ENCODE data around the gene ANAPC1.

DNA sequence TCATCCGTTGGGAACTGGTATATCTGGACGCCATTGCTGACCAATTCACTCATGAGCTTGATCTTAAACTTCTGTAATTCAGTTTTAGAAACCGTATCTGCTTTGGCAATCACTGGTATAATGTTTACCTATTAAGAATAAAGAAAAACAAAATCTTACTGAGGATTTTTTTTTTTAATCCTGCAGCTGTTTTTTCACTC is 46.0 kb downstream of the SEPTIN10 start:
- PRO-cap: no peak

- PRO-cap: unidirectional peak, plus-strand start at chr2:109612867; bidirectional peak, plus-strand start at chr2:109613087, minus-strand start at chr2:109612887; bidirectional peak, plus-strand start at chr2:109613376, minus-strand start at chr2:109613171
Observed at GRCh38 chr2:109612709-109613223, 1.0 kb downstream of the SEPTIN10 start.

- PRO-cap: no peak
Observed at GRCh38 chr2:109692143-109693016, 78.2 kb downstream of the SOWAHC start.

DNA sequence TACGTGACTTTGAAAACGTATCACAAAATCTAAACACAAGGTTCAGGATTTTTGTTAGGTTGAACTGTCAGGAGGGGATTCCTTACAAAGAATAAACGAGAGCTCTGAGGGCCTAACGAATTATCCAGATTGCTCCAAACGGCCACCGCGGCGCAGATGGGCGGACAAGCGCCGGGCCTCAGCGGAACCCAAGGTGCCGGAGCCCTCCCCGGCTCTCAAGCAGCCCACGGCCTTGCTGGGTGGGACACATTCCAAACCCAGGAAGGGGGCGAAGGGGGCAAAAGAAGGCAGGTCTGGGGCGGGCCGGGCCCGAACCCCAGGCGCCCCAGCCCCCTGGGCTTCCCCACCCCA is 285 bp downstream of the BUB1 start:
- PRO-cap: no peak

DNA sequence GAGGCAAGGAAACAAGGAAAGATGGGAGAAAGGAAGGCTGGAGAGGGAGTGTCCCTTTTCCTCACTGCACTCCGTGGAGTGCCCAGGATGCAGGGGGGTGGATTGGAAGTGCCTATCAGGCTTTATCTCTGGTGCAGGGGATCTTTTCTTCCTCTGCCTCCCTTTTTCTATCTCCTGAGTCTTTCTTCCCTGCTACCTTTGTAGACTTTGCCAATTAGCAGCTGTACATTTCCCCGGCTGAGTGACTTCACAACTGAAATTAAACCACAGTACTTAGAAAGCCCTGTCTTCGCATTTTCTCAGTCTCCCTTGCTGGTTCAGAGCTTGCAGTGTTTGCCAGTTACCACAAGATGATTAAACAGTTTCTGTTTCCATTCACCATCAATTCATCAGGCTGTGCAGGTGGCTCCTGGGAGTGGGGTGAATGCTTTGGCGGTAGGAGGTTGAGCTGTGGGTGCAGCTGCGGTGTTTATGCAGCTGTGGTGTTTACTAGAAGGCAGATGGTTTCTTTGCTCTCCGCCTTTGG is 16.0 kb downstream of the ACOXL start:
- PRO-cap: no peak

DNA sequence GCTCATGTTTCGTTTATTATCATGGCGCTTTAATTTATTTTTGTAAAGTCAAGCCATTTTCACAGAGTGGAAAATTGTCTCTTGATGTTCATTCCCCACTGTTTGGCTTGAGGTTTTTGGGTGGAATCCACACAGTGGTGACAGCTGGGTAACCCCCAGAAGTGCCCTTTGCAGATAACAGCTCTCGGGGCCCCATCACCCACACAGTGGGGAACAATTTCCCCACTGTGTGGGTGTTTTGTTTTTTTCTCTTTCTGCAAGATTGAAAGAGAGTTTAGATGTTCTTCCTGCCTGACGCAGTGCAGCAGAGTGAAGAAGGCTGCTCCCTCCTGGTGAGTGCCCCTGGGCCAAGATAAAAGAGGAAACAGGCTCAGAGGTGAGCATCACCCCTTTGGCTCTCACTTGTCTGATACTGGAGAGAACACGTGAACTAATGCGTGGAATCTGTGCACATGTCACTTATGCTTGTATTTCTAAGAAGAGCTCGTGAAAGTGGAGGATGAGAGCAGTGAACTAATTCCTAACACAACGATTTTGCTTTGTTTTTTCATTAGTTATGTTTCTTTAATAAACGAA is 114.7 kb downstream of the ACOXL start:
- PRO-cap: no peak

- PRO-cap: bidirectional peak, plus-strand start at chr2:111123287, minus-strand start at chr2:111123108
Observed at GRCh38 chr2:111123019-111123605, 2.4 kb downstream of the BCL2L11 start.

DNA sequence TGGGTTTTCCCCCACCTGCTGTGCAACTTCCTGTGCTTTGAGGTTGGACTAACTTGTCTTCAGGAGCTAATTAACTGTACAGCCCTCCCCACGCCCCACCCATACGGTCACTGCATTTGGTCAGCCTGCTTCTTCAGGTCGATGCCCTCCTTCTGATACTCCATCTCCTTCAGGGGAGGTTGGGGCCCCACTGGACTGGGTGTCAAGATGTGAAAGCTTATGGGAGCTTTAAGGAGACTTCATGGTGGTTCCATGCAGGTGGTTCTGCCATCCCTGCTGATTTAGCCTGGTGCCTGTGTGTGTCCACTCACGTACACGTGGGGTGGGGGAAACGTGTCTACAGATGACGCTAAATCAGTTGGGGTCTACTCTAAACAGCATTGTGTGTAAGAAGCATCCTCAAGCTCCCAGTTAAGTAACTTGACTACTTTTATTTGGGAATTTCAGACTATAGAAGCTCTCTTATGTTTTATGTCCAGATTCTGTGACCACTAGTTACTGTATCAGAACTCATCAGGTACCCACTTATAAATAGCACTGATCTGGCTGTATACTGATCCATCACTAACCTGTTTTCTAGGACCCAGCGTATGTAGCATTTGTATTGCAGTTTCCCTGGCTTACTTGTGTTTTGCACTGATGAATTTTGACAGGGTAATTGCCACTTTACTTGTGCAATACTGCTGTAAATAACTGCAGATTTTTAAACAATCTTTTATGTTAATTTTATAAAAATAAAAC is 47.1 kb downstream of the BCL2L11 start:
- PRO-cap: no peak

- PRO-cap: no peak
Observed at GRCh38 chr2:111697598-111698160, 186.3 kb downstream of the ANAPC1 start.

DNA sequence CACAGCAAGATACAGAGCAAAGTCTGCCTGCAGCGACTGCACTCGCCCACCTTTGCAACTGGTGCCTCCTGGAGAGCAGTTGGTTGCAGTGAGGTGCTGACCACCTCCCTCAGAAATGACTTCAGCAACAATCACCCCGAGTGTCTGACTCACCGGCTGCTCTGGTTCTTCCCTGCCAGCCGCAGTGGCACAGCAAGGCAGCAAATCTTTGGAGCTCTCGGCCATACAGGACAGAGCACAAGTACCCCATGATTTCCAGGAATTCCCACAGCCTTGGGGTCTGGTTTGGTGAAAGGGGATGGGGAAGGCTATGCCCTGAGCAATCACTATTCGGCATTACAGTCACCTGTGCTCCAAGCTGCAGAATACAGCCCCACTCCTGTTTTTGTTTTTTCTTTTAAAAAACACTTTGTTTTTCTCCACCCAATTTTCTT is 179.6 kb downstream of the ANAPC1 start:
- PRO-cap: no peak

DNA sequence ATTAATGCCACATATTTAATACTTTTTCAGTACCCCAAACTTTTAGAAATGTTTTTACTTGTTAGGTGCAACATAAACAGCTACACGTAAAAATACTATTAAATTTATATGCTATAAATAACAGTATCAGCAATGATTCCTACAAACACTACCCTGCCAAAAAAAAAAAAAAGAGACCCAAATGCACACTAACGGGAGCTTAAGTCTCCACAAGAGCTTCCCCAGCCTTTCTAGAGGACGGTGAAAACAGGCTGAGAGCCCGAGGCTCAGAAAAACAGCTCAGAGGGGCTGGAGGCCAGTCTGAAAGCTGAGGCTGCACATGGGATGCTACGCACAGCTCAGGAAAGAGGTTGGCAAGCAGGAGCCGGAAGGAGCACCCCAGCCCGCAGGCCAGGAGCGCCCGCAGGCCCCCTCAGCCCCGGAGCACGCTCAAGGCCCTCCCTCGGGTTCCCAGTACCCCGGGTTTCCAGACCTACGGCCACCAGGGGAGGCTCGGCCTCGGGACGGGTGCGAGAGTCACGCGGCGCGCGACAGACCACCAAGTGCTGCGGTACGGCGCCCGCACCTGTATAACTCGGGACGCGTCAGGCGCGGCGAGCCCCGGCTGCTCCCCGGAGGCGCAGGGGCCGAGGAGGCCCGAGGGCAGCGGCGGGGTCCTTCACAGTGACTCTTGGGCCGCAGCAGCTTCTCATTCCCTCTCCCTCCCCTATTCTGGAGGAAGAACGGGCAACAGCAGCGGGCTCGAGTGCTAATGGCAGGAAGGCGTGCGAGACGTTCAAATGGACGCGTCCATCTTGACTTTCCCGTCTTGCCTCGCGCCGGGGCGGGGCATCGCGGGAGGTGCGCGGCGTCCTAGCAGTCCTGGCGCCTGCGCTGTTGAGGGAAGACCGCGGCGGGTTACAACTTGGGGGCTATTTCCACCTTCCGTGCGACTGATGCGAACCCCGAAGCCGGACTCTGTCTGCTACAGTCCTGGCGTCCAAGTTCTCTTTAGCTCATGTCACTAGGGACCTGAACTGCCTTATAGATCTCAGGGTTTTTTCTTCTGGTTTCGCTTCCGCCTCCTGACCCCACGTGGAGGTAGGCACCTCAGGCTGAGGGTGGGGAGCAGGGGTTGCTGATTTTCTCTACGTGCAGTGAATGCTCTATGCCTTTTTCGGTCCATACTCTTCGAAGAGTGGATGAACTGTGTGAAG is at the start of gene ANAPC1:
Gene ANAPC1 (minus strand): TSS at position 817 of the 1,196 bp plus-strand sequence.
- PRO-cap: unidirectional peak, plus-strand start at position 330 of the sequence; bidirectional peak, plus-strand start at position 570 of the sequence, minus-strand start at position 571 of the sequence; bidirectional peak, plus-strand start at position 858 of the sequence, minus-strand start at position 796 of the sequence; bidirectional peak, plus-strand start at position 1,150 of the sequence, minus-strand start at position 1,042 of the sequence

DNA sequence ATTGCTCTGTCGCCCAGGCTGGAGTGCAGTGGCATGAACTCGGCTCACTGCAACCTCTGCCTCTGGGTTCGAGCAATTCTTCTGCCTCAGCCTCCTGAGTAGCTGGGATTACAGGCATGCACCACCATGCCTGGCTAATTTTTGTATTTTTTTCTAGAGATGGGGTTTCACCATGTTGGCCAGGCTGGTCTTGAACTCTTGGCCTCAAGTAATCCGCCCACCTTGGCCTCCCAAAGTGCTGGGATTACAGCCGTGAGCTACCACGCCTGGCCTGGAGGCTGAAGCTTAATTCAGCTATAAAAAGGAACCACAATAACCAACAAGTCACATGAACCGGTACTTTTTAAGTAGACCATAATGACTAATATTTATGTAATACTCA is 49.2 kb upstream of the TMEM87B start:
- PRO-cap: no peak

GRCh38 chr2:112031336-112032791 is 23.2 kb upstream of the TMEM87B start:
- PRO-cap: no peak

DNA sequence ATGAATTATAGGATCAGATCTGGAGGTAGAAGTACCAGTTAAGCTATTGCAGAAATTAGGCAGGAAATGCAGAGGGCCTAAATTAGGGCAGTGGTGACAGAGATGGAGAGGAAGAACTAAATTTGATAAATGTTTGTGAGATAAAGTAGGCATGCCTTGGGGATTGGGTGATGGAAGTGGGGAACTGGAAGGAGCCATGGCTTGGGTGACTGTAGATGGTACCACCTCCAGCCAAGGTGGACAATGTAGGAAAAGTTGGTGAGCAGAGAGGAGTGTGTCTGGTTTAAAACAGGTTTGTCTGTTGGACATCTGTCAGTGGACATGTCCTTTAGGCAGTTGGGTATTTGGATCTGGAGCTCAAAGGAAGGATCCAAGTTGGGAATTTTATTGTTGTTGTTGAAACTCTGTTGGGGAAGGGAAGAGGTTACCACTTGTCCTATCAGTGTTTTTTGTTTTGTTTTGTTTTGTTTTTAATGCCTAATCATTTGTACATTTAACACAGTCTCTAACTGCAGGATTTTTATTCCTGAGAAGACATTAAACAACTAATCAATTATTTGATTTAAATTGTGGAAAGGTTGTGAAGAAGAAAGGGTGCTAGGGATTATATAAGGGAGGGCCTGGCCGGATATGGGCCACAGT is 3.8 kb downstream of the TMEM87B start:
- PRO-cap: no peak

DNA sequence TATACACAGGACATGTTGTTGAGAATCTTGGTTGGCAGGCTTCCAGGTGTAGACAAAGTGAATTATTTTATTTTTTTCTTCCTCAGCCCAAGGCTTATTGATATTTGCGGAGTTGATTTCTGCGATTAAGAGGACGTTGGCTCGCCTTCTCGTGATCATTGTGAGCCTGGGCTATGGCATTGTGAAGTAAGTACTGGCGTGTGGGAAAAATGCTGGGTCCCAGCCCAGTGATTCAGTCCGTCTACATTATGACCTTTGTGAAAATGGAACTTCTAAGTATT is 30.8 kb downstream of the TMEM87B start:
- PRO-cap: no peak

- PRO-cap: no peak
Observed at GRCh38 chr2:112137384-112138225, 580 bp upstream of the FBLN7 start.

- PRO-cap: unidirectional peak, plus-strand start at chr2:112259669
Observed at GRCh38 chr2:112259376-112259766, 4.5 kb upstream of the ZC3H8 start.

GRCh38 chr2:112480538-112481383 is 1.2 kb upstream of the TTL start:
- PRO-cap: bidirectional peak, plus-strand start at chr2:112481243, minus-strand start at chr2:112481161

DNA sequence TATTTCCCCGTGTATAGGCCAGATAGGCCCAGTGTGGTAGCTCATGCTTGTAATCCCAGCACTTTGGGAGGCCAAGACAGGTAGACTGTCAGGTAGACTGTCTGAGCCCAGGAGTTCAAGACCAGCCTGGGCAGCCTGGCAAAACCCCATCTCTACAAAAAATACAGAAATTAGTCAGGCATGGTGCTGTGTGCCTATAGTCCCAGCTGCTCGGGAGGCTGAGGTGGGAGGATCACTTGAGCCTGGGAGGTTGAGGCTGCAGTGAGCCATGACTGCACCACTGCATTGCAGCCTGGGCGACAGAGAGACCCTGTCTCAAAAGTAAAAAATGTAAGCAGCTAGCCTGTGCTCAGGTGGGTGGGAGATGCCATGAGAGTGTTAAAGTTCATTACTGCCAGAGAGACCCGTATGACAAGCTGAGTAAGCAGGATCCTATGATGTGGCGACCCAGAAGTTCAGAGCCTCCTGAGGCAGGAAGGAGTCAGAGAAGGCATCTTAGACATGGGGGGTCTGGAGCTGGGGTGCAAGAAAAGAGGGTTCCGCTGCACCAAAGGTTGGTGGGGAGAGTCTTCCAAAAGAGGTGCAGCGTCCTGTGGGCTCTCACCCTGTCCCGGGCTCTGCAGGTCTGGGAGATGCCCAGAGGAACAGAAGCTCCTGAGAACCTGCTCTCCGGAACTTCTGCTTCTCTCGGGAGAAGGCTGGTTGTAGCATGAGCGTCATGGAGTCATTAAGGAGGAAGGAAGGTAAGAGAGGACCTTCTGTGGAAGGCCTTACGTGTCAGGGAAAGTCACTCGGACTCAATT is 21.5 kb upstream of the POLR1B start:
- PRO-cap: no peak

DNA sequence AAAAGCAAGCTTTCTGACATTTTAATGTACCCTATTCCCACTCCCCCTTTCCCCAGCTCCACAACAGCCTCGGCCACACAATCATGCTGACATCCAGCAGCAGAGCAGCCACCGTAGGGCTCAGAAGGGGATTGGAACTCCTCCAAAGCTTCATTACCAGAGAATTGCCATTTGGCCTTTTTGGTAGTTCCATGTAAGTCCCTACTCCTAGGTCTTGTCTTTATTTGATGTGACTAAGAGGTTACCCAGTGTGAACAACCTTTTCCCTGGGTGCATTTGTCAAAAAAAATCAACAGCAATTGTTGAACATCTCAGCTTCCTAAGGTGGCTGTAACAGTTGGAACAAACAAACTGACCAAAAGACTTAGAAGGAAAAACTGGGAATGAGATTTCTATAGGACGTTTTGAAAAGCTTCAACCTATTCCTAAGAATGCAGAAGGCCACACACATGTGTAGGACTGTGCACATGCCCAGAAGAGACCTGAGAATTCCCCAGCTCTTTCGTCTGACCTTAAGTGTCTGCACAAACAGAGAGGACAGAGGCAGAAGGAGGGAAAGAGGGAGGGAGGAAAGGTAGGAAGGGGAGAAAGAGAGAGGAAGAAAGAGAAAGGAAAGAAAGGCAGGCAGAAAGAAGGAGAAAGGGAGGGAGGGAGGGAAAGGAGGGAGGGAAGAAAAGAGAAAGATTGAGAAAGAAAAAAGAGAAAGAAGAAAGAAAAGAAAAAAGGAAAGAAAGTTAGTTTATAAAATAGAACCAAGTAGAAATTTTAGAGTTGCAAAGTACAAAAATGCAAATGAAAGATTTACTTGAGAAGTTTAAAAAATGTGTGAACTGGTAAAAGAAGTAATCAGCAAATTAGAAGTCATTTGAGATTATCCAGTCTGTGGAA is 7.7 kb upstream of the POLR1B start:
- PRO-cap: no peak

All from neural crest cell (in vitro differentiated cells).